Peyer's patch (tissue), 4 donors: ENCODE results near the genes MAGEE1 and GPR174.

- PRO-cap = no peak
- RAMPAGE, long total RNA, 4 experiments = no peak in any of the 4 experiments
These were observed 1.4 kb upstream of the SLC16A2 start for GRCh38 chrX:74419759-74420392.

- PRO-cap = no peak
- RAMPAGE, long total RNA, 4 experiments = no peak in any of the 4 experiments
These were observed 1.9 kb downstream of the SLC16A2 start for GRCh38 chrX:74423046-74423640.

DNA sequence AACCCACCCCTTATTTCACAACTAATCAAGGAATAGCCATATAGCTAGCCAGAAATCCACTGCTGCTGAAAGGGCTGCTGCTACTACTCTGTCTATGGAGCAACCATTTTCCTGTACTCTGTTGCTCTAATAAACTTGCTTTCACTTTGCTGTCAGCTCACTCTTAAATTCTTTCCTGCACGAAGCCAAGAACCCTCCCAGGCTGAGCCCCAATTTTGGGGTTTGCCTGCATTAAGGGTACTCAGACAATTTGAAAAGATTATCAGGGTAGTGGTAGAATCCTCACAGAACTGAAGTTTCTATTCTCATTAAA is 69.1 kb downstream of the ABCB7 start:
- PRO-cap = no peak
- RAMPAGE, long total RNA, 4 experiments = no peak in any of the 4 experiments

DNA sequence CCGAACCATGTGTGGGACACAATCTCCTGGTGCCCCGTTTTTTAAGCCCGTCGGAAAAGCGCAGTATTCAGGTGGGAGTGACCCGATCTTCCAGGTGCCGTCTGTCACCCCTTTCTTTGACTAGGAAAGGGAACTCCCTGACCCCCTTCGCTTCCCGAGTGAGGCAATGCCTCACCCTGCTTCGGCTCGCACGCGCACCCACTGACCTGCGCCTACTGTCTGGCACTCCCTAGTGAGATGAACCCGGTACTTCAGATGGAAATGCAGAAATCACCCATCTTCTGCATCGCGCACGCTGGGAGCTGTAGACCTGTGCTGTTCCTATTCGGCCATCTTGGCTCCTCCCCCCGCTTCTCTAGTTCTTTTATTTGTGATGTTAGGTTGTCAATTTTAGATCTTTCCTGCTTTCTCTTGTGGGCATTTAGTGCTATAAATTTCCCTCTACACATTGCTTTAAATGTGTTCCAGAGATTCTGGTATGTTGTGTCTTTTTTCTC is 32.7 kb upstream of the ABCB7 start:
- PRO-cap = no peak
- RAMPAGE, long total RNA, 4 experiments = no peak in any of the 4 experiments

DNA sequence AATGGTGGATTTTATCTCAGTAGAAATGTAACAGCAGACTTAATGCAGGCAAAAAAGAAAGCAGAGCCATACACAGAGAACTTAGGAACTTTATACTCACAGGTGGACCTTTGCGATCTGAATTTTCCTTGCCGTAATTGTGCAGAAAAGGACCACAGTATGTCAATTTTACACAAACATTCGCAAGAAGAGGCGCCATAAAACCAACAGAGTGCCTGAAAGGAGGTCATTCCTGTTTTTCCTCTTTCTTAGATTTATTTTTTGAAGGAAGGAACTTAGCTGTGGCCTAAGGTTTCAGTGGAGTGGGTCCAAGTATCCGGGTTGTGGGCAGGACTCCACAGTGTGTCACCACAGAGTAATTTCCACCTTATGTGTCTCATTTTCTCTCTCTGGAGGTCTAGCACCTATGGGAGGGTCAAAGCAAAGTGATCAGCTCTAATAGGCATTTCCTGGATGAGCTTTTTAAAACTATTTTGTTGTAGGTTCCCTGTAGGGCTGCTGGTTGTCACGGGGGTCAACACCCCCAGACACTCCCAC is 24.7 kb upstream of the PBDC1 start:
- PRO-cap = no peak
- RAMPAGE, long total RNA, 4 experiments = no peak in any of the 4 experiments

- PRO-cap = no peak
- RAMPAGE, long total RNA, 4 experiments = start-site peak on the plus strand in 2 of 4 experiments, at chrX:76175524-76175608 at its widest, 26 to 45 reads per replicate
These were observed 2.5 kb downstream of the PBDC1 start for GRCh38 chrX:76175291-76175820.

DNA sequence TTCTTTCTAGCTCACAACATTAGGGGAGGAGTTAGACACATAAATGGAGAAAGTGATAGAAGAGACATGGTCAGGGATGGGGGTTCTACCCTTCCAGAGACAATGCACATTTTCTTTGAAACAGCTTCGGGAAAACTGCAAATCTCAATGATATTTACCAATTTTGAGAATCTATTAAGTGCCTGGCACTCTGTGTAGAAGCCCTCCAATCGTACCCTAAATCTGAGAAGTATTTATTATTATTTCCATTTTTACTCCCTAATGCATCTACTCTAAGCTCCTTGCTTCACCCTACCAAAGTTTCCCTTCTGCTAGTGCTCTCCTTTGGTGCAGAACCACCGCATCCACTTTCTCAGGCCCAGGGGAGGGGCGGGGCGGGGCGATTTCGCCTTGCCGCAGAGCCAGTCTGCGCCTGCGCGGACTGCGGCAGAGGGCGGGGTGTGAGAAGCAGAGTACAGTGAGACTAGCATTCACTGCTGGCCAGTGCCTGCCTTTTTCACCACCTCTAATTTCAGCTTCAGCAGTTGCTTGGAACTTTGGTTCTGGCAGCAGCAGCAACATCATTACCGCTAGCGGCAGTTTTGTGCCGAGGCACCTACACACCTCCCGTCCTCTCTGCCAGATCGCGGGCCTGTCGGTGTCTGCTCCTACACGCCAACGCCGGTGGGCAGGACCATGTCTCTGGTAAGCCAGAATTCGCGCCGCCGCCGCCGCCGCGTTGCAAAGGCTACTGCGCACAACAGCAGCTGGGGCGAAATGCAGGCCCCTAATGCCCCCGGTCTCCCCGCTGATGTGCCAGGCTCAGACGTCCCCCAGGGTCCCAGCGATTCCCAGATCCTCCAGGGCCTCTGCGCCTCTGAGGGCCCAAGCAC is at the start of gene MAGEE1:
Gene MAGEE1 (plus strand): TSS at position 455 of the 872 bp plus-strand sequence.
- PRO-cap = unidirectional peak, plus-strand start at position 429 of the sequence
- RAMPAGE, long total RNA, 4 experiments = no peak in any of the 4 experiments

DNA sequence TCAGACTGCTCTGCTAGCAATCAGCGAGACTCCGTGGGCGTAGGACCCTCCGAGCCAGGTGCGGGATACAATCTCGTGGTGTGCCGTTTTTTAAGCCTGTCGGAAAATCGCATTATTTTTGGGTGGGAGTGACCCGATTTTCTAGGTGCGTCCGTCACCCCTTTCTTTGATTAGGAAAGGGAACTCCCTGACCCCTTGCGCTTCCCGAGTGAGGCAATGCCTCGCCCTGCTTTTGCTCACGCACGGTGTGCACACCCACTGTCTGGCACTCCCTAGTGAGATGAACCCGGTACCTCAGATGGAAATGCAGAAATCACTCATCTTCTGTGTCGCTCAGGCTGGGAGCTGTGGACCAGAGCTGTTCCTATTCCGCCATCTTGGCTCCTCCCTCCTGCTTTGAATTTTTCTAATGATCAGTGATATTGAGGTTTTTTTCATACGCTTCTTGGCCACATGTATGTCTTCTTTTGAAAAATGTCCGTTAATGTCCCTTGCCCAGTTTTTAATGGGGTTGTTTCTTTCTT is 298.2 kb downstream of the MAGEE1 start:
- PRO-cap = no peak
- RAMPAGE, long total RNA, 4 experiments = no peak in any of the 4 experiments

- PRO-cap = no peak
- RAMPAGE, long total RNA, 4 experiments = no peak in any of the 4 experiments
These were observed 10.6 kb upstream of the GPR174 start for GRCh38 chrX:79133662-79134504.

GRCh38 chrX:79144182-79144952 is at the start of gene GPR174:
Gene GPR174 (plus strand): TSS chrX:79144688.
- PRO-cap = unidirectional peak, plus-strand start at chrX:79144673
- RAMPAGE, long total RNA, 4 experiments = no peak in any of the 4 experiments

DNA sequence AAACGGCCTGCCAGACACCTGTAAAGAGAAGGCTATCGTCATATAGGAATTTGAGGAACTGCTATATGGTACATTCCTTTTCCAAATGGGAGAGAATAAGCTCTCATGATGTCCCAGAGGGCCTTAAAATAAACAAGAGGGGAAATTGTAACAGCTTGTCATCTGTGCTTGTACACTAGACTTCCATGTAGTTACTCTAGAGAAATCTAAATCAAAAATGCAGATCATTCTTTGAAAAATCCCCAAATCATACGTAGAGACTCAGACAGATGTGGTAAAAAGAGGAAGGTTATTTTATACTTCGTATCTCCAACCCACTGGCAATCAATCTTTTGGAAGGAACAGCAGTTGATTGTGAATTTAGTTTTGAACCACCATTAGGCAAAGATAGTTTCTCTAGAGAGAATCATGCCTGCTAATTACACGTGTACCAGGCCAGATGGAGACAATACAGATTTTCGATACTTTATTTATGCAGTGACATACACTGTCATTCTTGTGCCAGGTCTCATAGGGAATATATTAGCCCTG is 26.2 kb downstream of the GPR174 start:
- PRO-cap = no peak
- RAMPAGE, long total RNA, 4 experiments = no peak in any of the 4 experiments

DNA sequence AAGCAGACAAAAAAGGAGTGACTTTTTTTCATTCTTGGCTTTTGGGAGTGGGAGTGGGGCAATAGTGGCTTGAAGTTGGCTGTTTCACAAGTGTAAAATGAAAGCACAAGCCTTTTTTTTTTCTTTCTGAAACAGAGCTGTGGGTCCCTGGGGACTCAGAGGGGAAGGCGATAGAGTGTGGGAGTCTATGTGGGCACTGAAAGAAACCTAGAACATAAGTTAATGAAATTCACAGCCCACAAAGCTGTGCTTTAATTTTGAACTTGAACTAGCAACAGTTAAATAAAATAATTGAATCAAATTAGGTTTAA is 107.7 kb downstream of the ITM2A start:
- PRO-cap = no peak
- RAMPAGE, long total RNA, 4 experiments = no peak in any of the 4 experiments

DNA sequence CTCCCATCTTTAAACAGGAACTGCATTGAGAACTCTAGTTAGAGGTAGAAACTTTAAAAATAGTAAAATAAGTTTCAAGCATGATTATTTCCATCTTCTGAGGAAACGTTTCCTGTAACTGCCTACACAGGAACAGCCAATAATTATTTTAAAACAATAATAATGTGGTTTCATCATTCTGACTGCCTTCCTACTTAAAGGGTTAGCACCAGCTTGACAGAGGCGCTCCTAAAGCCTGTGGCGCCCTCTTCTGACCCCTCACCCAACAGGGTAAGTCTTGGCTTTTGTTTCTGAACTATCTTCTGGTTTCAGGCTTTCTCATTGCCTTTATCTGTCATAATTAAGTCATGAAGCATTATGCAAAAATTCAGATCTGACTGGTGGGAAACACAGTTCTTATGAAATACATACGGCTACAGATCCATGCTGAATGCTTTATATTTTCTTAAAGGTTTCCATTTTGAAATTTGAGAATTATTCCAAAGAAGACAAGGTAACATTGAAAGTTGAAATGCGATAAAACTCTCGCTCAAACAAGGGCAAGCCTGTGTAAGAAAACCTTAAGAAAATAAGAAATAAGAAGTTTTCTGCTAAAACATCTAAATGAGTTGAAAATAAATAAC is 96.7 kb downstream of the ITM2A start:
- PRO-cap = no peak
- RAMPAGE, long total RNA, 4 experiments = no peak in any of the 4 experiments

- PRO-cap = no peak
- RAMPAGE, long total RNA, 4 experiments = start-site peak on the minus strand in 1 of 4 experiments, at chrX:80681347-80681432 at its widest, 7 reads per replicate
These were observed 128.6 kb downstream of the BRWD3 start for GRCh38 chrX:80681099-80681491.

GRCh38 chrX:81258964-81259470 is 57.1 kb downstream of the SH3BGRL start:
- PRO-cap = no peak
- RAMPAGE, long total RNA, 4 experiments = no peak in any of the 4 experiments

GRCh38 chrX:81262419-81262997 is 60.6 kb downstream of the SH3BGRL start:
- PRO-cap = no peak
- RAMPAGE, long total RNA, 4 experiments = no peak in any of the 4 experiments

- PRO-cap = unidirectional peak, minus-strand start at chrX:83496709
- RAMPAGE, long total RNA, 4 experiments = no peak in any of the 4 experiments
These were observed 11.5 kb upstream of the POU3F4 start for GRCh38 chrX:83496632-83496952.

- PRO-cap = no peak
- RAMPAGE, long total RNA, 4 experiments = no peak in any of the 4 experiments
These were observed 629.4 kb downstream of the DACH2 start for GRCh38 chrX:86777697-86778045.

DNA sequence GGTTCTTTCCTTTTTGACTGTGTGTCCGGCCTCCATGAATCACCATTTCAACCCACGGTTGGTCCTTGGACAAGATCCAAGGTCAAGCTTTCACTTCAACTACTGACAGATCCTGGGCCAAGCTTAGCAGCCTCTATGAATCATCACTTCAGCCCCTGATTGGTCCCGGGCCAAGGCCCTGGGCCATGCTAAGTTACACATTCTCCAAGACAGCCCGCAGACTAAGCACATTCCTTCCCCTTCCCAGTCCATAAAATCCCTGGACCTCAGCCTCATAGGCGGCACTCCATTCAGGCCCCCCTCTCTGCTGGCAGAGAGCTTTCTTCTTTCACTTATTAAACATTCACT is 108.1 kb upstream of the KLHL4 start:
- PRO-cap = no peak
- RAMPAGE, long total RNA, 4 experiments = no peak in any of the 4 experiments

DNA sequence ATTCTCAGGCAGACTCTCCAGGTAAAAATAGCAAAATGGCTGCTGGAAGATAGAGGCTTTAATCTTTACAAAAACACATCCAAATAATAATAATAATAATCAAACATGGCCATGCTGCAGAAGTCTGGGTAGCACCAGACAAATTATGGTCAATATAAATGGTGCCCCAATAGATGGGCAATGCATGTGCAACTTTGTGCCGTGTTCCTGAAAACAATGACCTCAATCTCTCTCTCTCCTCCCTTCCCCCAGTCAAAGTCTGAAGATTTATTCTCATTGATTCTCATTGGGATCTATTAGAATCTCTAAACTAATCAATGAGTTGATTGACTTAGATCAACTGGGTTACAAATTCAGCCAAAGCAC is 344.4 kb downstream of the NAP1L3 start:
- PRO-cap = no peak
- RAMPAGE, long total RNA, 4 experiments = no peak in any of the 4 experiments